Natural killer cell (primary cell): ENCODE results near the gene KLHL20.

DNA sequence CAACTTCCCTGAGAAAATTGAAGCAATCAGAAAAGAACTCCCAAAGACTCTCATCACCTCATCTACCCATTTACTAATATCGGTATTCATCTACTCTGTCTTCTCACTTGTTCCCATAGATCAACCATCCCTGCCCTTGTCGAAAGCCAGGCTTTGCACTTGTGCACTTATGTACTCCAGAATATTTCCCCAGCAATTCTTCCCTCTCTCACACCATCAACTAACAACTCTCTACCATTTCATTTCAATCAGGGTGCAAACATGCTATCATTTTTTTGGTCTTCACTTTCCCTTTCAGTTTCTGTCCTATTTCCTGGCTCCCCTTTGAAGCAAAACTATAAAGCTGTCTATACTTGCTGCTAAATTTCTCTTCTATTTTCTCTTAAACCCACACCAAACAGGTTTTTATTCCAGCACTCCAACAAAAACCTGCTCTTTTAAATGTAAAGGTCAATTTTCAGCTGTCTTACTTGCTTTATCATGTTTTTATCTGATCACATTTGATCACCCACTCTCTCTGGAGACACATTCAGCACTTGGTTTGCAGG is 6.8 kb downstream of the C1orf105 start:
- PRO-cap: bidirectional peak, plus-strand start at position 297 of the sequence, minus-strand start at position 235 of the sequence

DNA sequence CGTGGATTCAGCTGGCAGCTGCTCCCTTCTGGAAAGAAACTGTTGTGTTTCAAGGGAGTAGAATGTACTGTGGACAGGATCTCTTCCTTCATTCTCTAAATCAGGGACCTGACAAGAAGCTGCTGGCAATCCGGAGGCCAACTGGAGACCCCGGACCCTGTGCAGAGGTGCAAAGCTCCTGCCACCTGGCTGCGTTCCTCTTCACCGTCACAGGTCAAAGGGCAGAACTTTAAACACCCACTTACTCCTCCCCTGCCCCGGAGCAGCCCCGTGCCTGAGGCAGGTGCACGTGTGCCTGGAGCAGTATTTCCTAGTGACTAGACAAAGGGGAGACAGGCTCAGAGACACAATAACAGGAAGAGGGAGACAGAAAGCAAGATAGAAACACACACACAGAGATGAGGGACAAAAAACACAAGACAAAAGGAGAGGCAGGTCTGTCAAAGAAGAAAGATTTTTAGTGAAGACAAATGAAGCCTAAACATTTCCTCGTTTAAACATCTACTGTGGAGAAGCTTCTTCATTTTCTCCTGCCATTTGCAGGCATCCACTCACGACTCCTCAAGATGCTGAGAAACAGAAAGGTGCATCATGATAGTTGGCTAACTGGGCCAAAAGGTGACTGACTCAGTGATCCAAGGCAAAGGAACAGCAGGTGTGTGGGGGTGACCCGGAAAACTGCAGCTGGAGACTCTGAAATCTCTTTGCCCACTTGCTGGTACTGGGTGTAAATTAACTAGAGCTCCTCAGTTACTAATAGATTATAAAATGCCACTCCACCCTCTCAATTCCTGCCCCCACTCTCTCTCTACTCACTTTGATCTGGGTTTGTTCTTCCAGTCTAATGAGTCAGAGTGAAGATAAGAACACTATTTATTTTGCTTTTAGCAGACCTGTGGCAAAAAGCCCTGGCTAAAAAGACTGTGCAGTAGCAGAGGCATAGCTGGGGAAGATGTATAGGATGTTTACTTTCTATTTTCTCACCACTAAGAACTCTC is 6.9 kb upstream of the PIGC start:
- PRO-cap: no peak

- PRO-cap: no peak
Measured at GRCh38 chr1:172452556-172452981, 8.7 kb upstream of the PIGC start.

DNA sequence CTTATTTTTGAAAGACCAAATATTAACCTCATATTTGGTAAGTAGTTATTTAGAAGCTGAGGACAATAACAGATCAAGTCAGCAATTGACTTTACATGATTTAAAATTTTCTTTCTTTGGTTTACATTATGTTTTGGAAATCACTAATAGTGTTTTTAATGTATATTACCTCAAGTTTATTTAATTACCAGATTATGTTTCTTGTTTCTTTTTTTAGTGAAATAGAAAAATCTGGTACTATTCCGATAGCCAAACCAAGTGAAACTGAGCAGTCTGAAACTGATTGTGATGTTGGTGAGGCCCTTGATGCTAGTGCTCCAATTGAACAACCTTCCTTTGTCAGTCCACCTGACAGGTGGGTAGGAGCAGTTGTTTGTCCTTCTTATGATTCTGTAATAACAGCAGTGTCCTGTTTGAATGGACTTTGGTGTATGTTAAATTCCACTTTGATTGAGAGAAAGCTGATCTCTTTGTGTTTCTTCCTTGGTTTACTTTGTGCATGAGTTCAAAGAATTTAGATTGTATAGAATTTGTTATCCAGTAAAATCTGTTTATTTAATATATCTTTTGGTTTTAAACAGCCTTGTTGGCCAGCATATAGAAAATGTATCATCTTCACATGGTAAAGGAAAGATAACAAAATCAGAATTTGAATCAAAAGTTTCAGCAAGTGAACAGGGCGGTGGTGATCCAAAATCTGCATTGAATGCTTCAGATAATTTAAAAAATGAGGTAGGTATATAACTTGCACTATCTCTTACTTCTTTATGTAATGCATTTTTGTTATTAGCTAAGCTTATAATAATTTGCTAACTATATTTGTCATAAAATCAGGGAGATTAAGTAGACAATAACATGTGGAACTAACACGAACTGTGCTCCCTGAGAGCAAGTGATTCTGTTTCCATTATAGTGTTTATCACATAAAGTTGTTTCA is 24.4 kb downstream of the SUCO start:
- PRO-cap: no peak

DNA sequence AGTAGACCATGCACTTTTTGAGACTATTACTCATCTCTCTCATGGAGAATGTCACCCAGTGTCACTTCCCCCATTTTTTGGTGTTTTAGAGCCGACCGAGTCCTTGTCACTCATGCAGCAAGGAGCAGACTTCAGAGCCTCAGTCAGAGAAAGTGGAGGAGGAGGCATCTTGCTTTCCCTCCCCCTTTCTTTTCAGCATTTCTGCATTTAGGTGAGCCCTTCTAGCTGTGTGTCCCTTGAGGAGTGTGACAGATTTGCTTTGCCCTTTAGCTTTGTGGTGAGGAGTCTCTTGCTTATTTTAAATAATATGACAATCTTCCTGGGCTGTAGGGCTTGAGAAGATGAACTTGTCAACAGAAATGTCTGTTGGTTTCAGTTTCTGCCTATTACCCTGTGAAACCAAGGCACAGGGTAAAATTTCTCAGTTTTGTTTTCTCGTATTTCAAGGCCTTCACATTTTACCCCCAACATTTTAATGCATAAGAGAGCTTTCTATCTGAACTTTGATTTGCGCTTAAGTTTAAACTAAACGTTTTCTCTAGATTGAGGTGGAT is 160.3 kb downstream of the FASLG start:
- PRO-cap: bidirectional peak, plus-strand start at position 142 of the sequence, minus-strand start outside the sequence

DNA sequence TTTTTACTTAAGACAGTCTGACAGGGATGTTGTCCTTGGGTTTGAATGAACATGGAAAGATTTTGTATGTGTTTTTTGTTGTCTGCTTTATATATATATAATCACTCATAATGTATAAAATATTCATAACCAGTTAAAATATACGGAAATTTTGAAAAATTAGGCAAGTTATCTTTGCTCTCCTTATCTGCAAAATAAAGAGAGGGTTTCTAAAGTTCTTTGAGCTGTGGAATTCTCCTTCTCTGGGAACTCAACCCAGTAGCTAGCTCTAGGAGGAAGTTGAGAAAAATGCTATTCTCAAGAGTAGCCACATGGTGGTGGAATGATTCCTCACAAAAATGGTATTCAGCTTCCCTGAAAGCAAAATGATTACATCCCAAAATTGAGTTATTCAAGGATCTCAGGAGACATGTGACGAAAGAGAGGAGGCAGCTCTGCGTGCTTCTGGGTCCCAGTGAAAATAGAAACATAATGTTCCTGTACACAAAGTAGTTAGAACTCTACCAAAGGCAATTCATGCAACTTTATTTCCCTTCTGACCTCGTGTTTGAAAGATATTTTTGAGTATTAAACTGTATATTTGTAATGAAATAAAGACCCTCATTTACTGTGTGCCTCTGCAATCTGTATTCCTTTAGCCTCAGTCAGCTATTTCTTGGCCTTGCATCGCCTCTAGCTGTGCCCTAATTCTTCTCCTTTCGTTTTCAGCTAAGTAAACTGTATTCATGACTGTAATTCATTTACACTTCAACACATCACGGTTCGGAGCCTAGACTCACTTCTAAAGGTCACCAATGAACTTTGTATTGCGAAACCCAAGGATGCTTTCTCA is 167.2 kb downstream of the FASLG start:
- PRO-cap: no peak

DNA sequence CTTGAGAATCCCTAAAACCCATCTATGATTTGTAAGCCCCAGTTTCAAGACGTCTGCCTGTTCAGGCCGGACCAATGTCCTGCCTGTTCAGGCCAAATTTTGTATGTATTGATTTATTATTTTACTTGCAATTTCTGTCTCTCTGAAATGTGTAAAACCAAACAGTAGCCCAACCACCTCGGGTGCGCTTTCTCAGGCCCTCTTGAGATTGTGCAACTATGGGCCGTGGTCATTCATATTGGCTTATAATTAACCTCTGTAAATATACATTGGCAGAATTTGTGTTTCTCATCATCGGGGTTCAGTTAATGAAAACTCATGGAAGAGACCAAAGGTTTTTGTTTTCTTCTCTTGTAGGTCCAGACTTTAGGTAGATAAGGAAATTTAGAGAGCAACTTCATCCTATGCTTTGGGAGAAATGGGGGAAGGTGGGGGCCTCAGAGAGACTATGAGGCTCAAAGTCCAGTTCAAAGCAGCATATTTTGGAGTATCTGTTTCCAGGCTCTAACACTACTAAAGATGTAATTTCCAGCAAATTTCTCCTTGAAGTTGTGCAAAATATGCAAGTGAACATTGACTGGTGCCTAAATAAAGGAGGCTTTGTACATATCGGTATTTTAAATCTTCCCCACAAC is 77.2 kb upstream of the TNFSF18 start:
- PRO-cap: no peak

DNA sequence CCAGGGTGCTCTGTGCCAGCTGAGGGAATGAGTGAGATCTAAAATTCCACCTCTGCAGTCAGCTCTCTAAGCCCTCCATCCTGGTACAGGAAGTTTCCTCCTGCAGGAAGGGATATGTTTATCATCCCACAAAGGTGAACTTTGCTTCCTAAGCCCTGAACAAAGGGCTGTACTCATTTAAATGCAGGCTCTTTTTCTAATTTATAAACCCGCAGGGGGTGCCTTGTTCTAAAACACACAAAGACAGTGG is 3.6 kb upstream of the TNFSF4 start:
- PRO-cap: no peak

DNA sequence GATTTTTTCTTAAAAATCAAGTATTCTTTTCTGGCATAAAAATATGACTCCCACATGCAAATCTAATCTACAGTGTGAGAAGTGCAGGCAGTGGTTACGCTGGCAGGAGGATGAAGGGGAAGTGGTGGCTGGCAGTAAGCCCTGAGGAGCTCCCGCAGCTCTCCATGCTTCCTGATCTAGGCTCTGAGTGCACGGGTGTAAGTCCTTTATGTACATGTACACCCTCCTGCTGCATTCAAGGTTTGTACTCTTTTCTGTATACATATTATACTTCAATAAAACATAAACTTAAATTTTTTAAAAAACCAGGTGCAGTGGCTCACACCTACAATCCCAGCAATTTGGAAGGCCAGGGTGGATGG is 67.5 kb upstream of the PRDX6 start:
- PRO-cap: no peak

GRCh38 chr1:173418321-173418709 is 58.8 kb upstream of the PRDX6 start:
- PRO-cap: no peak

DNA sequence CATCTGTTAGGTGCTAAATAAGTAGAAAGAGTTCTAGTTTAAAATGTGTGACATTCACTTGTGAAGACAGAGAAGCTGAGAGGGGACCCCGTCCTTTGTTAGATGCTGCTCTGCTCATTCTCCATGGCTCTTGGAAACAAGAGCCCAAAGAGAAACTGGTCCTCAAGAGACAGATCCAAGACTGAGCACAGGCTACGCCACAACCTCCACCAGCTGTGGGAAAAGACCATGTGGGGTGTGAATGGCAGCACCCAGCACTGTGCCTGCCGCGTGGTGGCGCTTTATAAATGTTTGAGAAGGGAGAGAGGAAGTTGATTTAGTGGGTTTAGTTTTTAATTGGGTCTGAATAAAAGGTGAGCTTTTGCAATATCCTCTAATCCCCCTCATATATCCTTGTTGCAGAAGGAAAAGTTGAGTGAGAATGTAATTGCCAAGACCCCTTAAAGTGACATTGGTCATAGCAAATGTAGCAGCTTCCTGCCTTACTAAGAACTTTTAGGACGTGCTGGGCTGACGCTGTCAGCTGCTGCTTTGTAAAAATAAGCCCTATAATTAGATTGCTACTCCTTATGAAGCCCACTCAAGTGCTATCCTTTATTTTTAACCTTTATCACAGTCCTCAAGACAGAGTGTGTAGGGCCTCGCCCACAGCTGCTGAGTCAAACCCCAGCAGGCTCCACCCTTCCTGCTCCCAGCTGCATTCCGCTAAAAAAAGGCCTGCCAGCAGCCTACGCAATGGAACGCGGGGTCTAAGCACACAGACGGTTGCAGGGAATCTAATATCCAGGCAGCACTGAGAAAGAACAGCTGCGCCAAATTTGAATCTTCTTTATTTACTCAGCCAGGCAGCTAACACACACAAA is 47.5 kb upstream of the PRDX6 start:
- PRO-cap: no peak

DNA sequence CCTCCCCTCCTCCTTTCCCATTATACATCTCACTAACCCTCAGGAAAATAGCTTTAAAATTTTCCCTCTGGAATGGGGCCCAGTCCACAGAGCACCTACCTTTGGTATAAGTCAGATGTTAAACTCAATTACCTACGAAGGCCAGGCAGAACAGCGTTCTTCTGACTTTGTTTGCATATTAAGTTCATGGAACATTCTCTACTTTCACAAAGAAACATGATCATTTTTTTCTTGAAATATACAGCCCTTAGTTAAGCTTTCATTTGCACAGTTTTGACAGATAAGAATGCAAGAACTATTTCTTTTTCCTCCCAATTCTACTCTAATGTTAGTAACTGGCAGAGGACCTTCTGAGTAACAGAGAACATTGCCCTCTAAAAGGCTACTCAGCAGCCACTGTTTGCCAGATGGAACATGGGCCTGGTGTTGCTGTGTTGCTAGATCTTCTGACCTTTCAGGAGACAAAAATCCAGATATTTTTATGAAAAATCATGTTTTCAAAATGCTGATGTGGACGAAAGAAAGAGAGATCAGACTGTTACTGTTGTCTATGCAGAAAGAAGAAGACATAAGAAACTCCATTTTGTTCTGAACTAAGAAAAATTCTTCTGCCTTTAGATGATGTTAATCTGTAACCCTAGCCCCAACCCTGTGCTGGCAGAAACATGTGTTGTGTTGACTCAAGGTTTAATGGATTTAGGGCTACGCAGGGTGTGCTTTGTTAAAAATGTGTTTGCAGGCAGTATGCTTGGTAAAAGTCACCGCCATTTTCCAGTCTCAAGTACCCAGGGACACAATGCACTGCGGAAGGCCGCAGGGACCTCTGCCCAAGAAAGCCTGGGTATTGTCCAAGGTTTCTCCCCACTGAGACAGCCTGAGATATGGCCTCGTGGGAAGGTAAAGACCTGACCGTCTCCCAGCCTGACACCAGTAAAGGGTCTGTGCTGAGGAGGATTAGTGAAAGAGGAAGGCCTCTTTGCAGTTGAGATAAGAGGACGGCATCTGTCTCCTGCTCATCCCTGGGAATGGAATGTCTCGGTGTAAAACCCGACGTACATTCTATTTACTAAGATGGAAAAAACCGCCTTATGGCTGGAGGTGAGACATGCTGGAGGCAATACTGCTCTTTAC is 2.9 kb upstream of the PRDX6 start:
- PRO-cap: no peak

DNA sequence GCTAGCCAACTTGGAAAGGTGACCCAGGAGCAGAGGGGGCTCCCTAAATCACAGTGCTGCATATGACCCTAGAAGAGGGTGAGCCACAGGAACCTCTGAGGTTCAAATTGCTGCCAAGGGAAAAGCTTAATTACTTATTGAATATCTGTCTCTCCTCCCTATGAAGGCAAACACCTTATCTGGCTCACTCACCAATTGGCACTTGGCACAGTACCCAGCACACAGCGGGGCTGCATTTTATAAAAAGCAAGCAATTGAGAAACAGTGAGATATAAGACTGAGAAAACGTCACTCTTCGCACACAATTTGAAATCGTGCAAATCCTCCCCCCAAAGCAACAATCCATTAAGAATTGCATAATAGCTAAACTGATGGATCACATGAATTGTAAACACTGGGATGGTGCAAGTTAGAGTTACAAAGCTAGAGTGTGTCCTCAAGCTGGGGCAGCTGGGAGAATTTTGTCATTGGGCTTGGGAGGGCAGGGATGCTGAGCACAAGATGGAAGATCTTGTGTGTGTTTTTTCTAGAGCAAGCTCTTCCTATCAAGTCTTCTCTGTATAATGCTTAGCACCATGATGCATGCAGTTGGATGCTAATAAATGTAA is 27.1 kb downstream of the PRDX6 start:
- PRO-cap: no peak

GRCh38 chr1:173714693-173715842 is at the start of gene KLHL20:
KLHL20 (plus strand) TSS chr1:173714981.
- PRO-cap: bidirectional peak, plus-strand start at chr1:173715016, minus-strand start at chr1:173714964; bidirectional peak, plus-strand start at chr1:173715196, minus-strand start at chr1:173715145

GRCh38 chr1:173943210-173943975 is 26.3 kb upstream of the SERPINC1 start:
- PRO-cap: no peak

- PRO-cap: no peak
Measured at GRCh38 chr1:173946232-173946971, 29.3 kb upstream of the SERPINC1 start.

- PRO-cap: no peak
Measured at GRCh38 chr1:174204529-174205264, 45.4 kb downstream of the RABGAP1L start.

DNA sequence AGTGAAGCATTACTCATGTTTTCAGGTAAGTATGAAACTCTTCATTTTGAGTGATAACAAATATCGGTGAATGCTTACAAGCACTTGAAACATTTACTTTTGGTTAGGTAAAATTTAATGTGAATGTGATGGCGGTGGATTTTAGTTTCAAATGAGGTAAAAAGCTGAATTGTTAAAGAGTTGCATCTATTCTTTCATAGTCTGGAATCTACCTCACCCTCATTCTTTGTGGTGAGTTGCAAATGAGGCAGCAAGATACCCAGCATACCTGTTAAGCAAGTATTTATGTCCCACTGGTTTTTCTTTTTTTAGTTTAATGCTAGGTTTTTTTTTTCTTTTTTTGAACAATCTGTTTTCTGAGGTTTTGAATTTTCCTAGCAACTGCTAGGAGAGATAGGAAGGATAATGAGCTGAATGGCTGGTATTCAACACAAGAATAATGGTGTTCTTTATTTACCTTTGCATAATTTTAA is 127.9 kb upstream of the CACYBP start:
- PRO-cap: no peak

DNA sequence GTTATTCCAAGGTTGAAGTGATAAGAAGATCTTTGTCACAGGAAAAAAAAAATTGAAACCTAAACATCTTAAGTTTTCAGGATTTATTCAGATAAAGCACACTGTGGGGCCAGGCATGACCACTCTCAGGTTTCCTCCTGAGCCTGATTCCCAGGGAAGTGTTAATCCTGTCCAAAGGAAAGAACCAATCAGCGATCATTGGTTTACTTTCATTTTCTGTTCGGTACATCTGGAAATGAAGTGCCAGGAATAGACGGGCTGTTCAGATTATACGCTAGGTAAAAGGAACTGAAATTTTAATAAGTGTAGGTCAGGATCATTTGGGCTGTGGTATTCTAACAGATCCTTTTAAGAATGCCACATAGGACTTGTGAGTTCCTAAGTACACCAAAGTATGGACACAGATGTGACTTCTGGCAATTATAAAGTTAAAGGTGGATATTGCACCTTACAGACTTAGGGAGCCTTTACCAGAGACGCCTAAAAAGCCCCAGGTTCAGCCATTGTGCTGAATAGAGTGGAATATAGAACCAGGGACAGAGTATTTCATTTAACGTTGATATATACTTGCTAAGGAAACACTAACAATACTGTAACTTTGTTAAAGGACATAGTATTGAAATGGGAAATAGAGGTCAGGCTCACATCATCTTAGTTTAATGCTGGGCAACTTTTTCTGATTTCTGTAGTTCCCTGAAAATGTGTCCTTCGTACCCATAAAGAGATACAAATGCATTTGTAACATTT is 9.2 kb upstream of the CACYBP start:
- PRO-cap: unidirectional peak, plus-strand start at position 226 of the sequence

- PRO-cap: no peak
Measured at GRCh38 chr1:175494062-175494425, 249.4 kb downstream of the TNR start.